Peyer's patch (tissue), 4 donors: ENCODE measurements around a stretch of chr21.

DNA sequence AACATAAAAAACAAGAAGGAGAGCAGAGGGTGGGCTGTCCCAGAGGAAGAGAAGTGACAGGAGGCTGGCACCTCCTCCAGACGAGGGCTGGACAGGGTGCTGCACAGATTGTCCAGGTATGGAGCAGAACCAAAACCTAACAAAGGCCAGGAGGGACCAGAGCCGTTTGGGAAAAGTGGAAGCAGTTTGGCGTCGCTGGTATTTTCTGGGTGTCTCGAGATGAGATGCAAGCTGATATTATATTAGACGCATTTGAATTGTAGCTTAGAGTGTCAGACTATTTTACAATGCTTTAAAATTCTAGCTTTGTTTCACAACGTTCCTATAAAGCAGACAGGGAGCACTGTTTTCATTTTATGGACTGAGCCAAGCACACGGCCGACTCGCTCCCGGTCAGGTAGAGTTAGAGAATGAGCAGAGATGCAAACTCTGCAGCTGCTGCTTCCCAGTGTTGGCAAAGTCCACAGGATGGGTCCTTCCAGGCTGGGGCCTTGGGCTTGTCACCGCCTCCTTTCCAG, 60.7 kb upstream of the TMPRSS2 start:
- PRO-cap, result no peak
- RAMPAGE, long total RNA, 4 experiments, result no peak in any of the 4 experiments

DNA sequence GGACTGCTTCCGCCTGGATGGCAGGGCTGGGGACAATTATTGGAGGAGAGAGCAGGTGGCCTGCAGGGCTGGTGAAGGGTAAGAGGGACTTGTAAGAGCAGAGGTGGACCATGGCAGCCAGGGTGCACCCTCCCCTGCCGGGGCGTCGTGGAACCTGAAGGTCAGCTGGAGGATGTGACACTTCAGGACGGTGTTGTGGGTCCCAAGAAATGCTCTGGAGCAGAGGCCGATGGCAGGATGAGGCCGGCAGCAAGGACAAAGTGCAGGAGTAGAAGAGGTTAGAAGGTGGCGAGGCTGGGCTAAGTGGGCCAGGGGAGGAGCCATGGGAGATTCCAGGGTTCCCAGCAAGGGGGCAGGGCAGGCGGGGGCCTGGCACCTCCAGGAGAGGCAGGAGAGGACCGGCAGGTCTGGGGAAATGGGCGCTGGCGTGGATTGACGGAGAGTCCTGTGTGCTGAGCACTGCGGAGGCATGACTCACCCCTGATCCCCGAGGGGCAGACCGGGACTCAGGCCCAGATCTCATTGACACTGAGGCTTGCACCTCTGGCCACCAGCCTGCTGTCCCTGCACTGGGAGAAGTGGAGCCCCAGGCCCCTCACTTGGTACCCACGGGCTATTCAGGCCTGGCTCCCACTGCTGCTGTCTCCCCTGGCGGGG, 40.0 kb downstream of the RIPK4 start:
- PRO-cap, result no peak
- RAMPAGE, long total RNA, 4 experiments, result no peak in any of the 4 experiments

DNA sequence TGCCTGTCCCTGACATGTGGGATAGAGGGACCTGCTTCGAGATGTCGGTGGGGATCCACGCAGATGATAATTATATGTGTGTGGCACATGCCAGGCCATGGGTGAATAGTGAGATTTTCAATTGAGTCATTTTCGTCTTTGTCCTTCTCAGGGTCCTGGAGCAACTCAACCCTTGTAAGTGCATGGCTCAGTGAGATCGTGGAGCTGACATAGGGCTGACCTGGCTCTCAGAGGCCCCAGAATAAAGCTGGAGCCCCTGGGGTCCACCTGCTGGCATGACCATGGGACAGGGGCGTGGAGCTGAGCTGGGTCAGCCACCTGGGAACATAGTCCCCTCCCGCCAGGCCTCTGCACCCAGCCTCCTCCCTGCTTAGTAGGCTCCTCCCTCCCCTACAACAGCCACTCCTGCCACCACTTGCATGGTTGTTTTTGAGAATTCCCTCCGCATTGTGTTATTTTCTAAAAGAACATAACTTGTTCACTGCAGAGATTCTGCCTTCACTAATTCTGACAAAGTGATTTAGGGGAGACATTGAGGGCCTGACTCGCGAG, 3.0 kb upstream of the RIPK4 start:
- PRO-cap, result unidirectional peak, minus-strand start at position 328 of the sequence
- RAMPAGE, long total RNA, 4 experiments, result no peak in any of the 4 experiments

GRCh38 chr21:41950797-41951752, 2.7 kb downstream of the C2CD2 start:
- PRO-cap, result no peak
- RAMPAGE, long total RNA, 4 experiments, result no peak in any of the 4 experiments

DNA sequence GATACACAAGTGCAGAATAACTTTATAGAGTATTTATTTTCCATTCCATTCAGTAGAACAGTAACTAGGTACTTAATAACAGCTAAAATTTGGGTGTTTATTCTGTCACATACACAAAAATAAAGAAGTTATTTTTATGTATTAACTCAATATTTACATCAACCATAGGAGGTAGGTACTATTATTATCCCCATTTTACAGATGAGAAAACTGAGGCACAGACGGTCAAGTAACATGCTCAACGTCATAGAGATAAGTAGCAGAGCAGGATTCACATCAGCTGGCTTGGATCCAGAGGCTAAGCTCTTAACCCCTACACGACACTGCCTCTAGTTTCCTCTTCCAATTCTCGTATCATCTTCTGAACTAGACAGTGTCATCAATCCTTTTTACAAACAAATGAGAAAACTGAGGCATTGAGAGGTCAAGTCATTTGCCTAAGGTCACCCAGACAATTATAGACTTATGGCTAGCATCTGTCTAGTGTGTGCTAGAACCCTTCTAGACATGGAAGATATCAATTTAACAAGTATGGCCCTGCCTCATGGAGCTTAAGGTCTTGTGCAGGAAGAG, 9.2 kb downstream of the ZBTB21 start:
- PRO-cap, result no peak
- RAMPAGE, long total RNA, 4 experiments, result no peak in any of the 4 experiments

- PRO-cap, result bidirectional peak, plus-strand start at chr21:42010497, minus-strand start at chr21:42010348; bidirectional peak, plus-strand start at chr21:42011045, minus-strand start at chr21:42011040
- RAMPAGE, long total RNA, 4 experiments, result no peak in any of the 4 experiments
Observed at GRCh38 chr21:42010454-42011661, 698 bp upstream of the ZBTB21 start.

- PRO-cap, result no peak
- RAMPAGE, long total RNA, 4 experiments, result no peak in any of the 4 experiments
Observed at GRCh38 chr21:42025357-42025809, 15.2 kb upstream of the ZBTB21 start.

GRCh38 chr21:42164809-42165174, 54.1 kb upstream of the ABCG1 start:
- PRO-cap, result no peak
- RAMPAGE, long total RNA, 4 experiments, result no peak in any of the 4 experiments

GRCh38 chr21:42170871-42171388, 48.0 kb upstream of the ABCG1 start:
- PRO-cap, result unidirectional peak, minus-strand start at chr21:42171219
- RAMPAGE, long total RNA, 4 experiments, result no peak in any of the 4 experiments

- PRO-cap, result no peak
- RAMPAGE, long total RNA, 4 experiments, result no peak in any of the 4 experiments
Observed at GRCh38 chr21:42198758-42199363, 20.1 kb upstream of the ABCG1 start.

DNA sequence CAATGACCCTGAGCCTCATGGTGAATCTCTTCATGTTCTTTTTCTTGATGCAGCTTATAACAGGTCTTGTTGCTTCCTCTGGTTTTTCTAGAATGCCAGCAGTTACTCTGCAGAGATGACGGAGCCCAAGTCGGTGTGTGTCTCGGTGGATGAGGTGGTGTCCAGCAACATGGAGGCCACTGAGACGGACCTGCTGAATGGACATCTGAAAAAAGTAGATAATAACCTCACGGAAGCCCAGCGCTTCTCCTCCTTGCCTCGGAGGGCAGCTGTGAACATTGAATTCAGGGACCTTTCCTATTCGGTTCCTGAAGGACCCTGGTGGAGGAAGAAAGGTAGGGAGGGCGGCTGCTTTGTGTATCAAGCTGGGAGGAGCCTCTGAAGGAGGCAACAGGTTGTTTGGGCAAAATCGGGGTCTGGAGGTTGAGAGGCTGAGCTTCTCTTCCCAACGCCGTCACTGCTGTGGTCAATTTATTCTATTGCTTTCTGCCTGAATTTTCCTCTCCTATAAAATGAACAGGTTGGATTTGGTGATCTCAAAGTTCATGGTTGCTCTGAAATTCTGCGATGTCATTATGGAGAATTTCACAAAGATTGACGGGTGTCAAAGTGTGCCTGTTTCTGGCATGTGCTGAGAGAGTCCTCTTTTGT, 6.8 kb downstream of the ABCG1 start:
- PRO-cap, result no peak
- RAMPAGE, long total RNA, 4 experiments, result start-site peak on the plus strand in 1 of 4 experiments, centred at position 221 of the sequence, 54 reads per replicate

DNA sequence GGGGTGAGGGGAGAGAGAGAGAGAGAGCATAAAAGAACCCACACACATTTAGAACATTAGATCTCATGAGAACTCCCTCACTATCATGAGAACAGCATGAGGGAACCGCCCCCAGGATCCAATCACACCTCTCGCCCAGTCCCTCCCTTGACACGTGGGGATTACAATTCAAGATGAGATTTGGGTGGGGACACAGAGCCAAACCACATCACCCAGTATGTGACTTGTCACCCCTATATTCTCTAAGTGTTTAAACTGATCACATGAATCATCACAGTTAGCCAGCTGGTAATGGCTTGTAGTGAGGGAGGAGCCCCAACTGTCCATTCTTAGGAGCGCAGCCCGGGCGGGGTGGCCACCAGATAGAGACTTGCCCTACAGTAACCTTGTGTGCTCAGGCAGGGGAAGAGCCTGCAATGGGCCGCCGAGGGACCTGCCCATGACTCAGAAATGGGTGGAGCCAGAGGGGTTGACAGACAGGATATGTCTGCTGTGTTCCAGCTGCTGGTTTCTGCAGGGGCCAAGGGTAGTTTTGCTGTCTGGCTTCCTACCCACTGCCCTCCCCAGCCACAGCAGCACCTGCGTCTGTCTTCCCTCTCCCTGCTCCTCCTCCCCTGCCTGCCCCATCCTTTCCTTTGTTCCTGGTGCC, 9.0 kb downstream of the ABCG1 start:
- PRO-cap, result bidirectional peak, plus-strand start at position 529 of the sequence, minus-strand start at position 244 of the sequence
- RAMPAGE, long total RNA, 4 experiments, result no peak in any of the 4 experiments

GRCh38 chr21:42232900-42233966, 14.3 kb downstream of the ABCG1 start:
- PRO-cap, result bidirectional peak, plus-strand start at chr21:42233770, minus-strand start at chr21:42233631
- RAMPAGE, long total RNA, 4 experiments, result no peak in any of the 4 experiments

- PRO-cap, result no peak
- RAMPAGE, long total RNA, 4 experiments, result no peak in any of the 4 experiments
Observed at GRCh38 chr21:42262803-42263338, 43.9 kb downstream of the ABCG1 start.

GRCh38 chr21:42263339-42264318, 44.7 kb downstream of the ABCG1 start:
- PRO-cap, result no peak
- RAMPAGE, long total RNA, 4 experiments, result no peak in any of the 4 experiments

DNA sequence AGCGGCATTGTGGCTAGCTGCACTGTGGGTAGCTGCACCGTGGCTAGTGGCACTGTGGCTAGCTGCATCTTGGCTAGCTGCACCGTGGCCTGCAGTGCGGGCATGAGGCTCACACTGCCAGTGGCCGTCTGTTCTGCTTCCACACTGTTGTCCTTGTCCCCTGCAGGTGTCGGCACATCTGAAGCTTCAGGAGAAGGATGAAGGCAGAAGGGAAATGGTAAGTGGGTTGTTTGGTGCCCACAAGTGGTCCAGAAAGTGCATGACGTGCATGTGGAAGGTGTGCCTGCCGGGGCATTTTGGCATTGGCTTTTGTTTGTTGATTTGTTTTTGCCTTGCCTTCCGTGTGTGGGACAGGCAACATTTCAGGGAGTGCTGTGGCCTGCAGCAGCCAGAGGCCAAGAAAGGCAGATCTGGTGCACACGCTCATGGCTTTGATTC, 38.5 kb downstream of the TFF3 start:
- PRO-cap, result no peak
- RAMPAGE, long total RNA, 4 experiments, result no peak in any of the 4 experiments

DNA sequence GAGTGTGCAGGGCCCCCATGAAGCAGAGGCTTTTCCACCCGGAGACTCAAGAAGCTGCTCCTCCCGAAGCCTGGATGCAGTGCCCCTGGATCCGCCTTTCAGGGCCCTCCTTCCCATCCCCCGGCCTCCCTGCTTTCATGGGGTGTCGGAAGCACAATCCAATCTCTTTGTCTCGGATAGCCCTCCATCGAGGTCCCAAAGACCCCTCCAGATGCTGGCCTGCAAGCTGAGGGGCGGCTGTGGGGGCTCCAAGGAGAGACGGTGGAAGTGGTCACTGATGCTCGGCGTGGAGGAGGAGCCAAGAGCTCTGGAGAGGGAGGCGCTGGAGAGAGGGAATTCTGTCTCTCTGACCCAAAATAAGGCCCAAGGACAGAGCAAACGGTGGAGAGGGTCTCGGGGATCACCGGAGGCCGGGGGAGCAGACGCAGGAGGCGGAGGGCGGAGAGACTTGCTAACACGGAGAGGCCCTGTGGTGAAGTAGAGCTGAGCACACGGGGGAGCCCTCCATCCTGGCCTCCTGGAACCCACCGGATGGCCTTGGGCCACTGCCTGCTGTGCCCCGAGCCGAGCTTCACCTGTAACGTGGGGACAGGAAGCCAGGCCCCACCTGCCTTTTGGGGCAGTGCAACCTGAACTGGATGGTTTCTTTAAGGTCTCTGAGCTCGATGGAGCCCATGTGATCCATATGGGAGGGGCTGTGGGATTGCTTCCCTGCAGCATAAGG, 36.1 kb downstream of the TFF3 start:
- PRO-cap, result no peak
- RAMPAGE, long total RNA, 4 experiments, result no peak in any of the 4 experiments

DNA sequence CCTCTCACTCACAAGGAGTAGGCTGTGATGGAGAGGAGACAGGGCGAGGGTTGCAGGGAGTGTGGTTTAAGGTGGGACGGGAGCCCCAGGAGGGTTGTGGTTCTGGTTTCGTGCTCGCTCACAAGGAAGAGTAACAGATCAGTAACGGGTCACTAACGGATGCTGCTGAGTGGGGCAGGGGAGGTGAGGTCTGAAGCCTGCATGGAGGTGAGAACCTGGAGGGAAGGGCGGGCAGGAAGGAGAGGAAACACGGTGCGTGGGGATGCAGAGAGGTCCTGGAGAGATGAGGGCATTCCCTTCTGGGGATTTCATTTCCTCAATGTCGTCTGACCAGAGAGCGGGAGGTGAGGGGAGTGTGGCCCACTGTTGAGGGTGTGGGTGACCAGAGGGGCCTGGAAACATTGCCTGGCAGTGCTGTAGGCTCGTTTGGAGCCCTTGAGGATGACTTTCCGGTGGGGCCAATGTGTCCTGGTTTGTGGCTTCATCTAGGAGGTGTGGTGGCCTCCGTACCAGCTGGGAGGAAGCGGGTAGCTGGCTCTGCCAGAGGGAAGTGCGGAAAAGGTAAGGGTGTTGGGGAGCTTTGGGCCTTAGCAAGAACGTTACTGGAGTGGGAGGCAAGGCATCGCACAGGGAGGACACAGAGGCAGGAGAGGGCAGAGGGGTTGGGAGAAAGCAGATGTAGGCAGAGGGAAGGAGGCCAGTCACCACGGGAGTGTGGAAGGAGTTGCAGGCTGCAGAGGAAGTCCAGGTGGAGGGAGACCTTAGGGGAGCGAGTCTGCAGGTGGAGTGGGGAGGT, 28.5 kb downstream of the TFF3 start:
- PRO-cap, result no peak
- RAMPAGE, long total RNA, 4 experiments, result no peak in any of the 4 experiments

- PRO-cap, result no peak
- RAMPAGE, long total RNA, 4 experiments, result no peak in any of the 4 experiments
Observed at GRCh38 chr21:42299124-42300015, 15.8 kb downstream of the TFF3 start.

DNA sequence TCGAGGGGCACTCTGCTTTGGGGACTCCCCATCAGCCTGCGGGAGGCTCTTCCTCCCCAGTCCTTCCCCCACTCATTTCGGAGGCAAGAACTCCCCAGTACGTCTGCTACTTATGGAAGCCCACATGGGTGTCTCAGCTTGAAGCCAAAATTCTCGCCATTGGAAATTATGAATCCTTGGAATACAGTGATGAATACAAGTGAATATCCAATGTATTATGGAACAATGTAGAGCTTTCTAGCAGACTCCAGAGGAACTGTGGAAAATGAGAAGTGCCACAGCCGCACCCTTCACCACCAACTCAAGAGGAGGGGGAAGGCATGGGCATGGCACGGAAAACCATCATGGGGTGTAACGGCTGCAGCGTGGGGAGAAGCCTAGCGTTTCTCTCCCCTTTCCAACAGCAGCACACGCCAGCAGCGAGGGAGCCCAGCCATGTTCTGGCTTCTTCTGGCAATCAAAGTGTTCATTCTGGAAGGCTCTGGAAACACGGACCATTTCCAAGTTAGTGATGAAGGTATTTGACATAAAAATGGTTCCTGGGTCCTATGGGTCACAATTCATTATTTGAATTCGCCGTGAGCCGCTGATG, 6.7 kb downstream of the TFF3 start:
- PRO-cap, result no peak
- RAMPAGE, long total RNA, 4 experiments, result no peak in any of the 4 experiments